Choroid plexus epithelial cell (primary cell): Measurements from ENCODE around the gene RRAGD.

- RRBS, result no CpG with 5 or more reads among the region's 13 CpGs
Measured at GRCh38 chr6:88165432-88165774, 744 bp downstream of the CNR1 start.

- RRBS, result no CpG with 5 or more reads among the region's 9 CpGs
Measured at GRCh38 chr6:89009834-89010386, 46.5 kb upstream of the RNGTT start.

GRCh38 chr6:89021638-89022146 is 58.3 kb upstream of the RNGTT start:
- RRBS, result no CpG with 5 or more reads among the region's 4 CpGs

GRCh38 chr6:89412033-89412979 is at the start of gene RRAGD:
Gene RRAGD (minus strand): TSS chr6:89412273.
- RRBS, result 2% methylated on average over 42 of the region's 88 CpGs

DNA sequence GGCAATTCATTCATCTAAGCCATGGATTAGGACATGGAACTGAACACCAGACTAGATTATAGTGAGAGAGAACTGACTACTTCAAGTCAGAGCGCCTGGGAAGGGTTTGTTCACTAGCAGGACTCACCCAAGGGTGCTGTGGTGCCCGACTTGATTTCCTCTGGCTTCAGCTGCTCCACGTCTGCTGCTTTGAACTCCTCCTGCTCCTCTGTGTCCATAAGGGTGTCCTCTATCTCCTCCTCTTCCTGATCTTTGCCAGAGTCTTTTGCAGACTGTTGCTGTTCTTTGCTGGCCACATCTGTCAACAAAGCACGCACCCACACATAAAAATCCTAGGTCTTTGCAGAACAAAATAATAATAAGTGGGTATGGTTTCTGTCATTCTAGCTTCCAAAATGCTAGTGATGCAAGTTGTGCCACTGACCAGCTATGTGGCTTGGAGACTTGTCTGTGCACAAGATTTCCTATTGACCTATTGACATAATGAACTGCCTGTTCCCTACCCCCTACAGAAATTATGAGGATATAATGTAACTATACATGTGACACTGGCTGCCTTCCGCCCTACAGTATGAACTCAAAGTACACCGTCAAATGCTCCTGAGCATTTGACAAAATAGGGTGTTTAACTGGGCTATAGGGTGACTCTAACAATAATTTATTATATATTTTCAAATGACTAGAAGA is 15.6 kb upstream of the LYRM2 start:
- RRBS, result no CpG with 5 or more reads among the region's 6 CpGs

GRCh38 chr6:90233205-90233594 is 63.4 kb downstream of the BACH2 start:
- RRBS, result no CpG with 5 or more reads among the region's 2 CpGs

- RRBS, result no CpG with 5 or more reads among the region's 7 CpGs
Measured at GRCh38 chr6:90272650-90273303, 23.9 kb downstream of the BACH2 start.

GRCh38 chr6:90350685-90351143 is 54.1 kb upstream of the BACH2 start:
- RRBS, result no CpG with 5 or more reads among the region's 4 CpGs

- RRBS, result no CpG with 5 or more reads among the region's 8 CpGs
Measured at GRCh38 chr6:90375432-90376235, 79.0 kb upstream of the BACH2 start.

GRCh38 chr6:90479192-90479537 is 107.7 kb downstream of the MAP3K7 start:
- RRBS, result no CpG with 5 or more reads among the region's 7 CpGs

DNA sequence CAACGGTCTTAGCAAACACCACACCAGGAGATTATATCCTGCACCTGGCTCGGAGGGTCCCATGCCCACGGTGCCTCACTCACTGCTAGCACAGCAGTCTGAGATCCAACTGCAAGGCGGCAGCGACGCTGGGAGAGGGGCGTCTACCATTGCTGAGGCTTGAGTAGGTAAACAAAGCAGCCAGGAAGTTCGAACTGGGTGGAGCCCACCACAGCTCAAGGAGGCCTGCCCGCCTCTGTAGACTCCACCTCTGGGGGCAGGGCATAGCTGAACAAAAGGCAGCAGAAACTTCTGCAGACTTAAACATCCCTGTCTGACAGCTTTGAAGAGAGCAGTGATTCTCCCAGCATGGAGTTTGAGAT is 24.5 kb downstream of the MAP3K7 start:
- RRBS, result no CpG with 5 or more reads among the region's 9 CpGs

GRCh38 chr6:95551766-95552270 is 25.5 kb upstream of the MANEA start:
- RRBS, result no CpG with 5 or more reads among the region's 4 CpGs

DNA sequence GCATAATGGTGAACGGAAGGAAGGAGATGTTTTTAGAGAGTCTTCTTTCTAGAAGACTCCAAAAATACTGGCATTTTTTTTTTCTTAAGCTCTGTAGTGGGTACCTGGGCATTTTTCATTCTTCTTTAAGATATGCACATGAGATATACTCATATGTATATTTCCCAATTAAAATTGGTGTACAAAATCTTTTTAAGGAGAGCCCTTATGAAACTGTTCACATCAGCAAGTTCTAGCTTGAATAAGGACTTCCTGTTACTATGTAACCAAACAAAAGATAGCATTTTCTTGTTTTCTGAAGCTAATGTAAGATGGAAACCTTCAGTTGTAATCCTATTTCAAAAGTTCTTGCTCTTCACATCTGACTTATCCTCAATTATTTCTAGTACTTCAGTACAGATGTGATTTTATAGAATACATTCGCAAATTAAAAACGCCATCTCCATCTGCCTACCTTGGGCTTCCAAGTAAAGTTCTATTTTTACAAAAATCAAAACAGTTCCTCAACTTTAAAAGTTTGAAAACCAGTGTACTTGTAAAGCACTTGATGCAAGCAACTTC is 616 bp upstream of the MANEA start:
- RRBS, result no CpG with 5 or more reads among the region's 3 CpGs

DNA sequence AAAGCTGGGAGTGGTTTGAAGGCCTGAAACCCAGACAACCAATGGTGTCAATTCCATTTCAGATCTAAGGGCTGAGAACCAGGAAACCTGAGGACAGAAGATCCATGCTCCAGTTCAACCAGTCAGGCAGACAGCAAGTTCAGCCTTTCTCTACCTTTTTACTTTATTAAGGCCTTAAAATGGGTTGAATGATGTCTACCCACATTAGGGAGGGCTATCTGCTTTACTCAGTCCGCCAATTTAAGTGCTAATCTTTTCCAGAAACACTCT is 170.8 kb downstream of the FUT9 start:
- RRBS, result no CpG with 5 or more reads among the region's 1 CpG

DNA sequence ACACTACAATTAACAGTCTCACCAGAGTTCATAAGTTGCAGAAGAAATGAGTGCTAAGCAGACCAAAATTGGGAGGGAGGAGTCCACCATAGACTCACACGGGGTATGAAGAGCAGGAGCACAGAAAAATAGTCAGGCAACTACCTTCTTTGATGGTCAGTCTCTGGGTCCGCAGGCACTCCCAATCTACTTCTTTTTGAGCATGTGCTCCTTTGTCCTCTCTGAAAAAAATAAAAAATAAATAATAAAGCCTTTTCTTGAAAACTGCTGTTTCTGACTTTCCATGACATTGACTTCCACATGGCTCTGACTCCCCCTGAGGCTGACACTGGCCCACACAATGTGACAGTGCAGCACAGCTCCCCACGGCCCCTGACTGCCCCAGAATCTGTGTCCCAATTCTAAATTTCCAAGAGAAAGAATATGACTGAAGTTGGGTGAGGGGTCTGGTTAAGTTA is 127.3 kb downstream of the GPR63 start:
- RRBS, result no CpG with 5 or more reads among the region's 3 CpGs

DNA sequence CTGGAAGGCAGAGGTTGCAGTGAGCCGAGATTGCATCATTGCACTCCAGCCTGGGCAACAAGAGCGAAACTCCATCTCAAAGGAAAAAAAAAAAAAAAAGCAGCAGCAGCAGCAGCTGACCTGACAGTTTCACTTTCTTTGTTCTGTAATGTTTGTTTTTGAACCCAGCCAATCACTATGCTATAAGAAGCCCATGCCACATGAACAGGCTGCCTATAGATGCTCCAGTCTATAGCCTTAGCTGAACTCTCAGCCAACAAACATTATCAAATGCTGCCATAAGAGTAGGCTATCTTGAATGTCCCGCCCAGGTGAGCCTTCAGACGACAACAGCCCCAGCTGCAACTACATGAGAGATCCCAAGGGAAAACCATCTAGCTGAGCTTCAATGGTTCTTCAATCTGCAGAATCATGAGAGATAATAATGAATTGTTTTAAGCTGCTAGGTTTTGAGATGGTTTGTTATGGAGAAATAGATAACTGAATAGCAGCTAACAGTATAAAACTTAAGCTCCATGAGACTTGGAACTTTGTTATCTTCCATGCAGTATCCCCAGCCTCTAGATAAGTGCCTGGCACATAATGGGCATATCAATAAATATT is 12.3 kb downstream of the NDUFAF4 start:
- RRBS, result no CpG with 5 or more reads among the region's 4 CpGs

DNA sequence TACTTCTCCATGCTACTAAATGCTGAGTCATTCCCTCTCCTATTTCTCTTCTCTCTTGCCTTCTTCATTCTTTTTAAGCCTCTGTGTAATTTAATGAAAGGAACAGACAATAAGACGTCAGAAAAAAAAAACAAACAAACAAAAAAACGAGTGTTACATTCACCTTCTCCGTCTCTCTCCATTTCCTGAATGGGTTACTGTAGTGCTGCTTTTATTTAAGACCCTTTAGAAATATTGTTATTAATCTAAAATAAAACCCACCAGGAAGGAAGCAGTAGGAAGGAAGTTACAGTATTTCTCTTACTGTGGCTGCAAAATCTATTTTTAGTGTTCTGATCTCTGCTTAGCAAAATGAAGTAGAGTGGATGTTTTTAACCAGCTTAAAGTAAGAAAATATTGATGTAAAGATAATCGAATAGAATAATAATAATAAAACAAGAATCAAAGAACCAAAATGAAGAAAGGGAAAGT is 918 bp upstream of the NDUFAF4 start:
- RRBS, result no CpG with 5 or more reads among the region's 4 CpGs

- RRBS, result no CpG with 5 or more reads among the region's 2 CpGs
Measured at GRCh38 chr6:97964353-97964599, 681.3 kb upstream of the MMS22L start.

GRCh38 chr6:97978782-97979218 is 695.8 kb upstream of the MMS22L start:
- RRBS, result no CpG with 5 or more reads among the region's 17 CpGs